ENCODE measurements around a stretch of chr2.

DNA sequence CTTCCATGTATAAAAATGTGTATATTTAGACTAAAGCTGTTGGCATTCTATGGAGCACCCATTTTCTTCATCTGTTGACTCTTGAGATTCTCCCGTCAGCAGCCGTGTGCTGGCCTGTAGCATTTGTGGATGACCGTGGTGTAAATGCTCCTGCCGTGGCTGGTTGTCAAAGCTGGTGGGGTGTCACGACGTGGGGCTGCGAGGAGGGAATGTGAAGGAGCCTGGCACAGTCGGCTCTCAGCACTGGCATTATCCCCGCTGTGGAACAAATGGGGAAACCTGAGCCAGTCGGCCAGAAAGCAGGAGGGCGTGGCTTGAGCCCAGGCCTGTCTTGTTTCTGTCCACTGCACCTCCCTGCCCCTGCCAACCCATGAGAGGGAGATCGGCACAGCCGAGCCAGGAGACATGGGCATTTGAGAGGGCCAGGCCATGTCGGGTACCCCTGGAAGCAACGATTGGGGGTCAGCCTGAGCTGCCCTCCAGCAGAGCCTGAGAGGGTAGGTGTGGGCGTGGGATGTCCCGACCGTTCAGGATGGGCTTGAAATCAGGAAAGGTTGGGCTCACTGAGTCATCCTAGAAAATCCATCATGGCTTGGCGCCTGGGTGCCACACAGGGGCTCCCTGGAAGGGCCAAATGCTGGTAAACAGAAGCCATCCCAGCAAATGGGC is 44.5 kb downstream of the PDIA6 start:
- PRO-cap = no peak

DNA sequence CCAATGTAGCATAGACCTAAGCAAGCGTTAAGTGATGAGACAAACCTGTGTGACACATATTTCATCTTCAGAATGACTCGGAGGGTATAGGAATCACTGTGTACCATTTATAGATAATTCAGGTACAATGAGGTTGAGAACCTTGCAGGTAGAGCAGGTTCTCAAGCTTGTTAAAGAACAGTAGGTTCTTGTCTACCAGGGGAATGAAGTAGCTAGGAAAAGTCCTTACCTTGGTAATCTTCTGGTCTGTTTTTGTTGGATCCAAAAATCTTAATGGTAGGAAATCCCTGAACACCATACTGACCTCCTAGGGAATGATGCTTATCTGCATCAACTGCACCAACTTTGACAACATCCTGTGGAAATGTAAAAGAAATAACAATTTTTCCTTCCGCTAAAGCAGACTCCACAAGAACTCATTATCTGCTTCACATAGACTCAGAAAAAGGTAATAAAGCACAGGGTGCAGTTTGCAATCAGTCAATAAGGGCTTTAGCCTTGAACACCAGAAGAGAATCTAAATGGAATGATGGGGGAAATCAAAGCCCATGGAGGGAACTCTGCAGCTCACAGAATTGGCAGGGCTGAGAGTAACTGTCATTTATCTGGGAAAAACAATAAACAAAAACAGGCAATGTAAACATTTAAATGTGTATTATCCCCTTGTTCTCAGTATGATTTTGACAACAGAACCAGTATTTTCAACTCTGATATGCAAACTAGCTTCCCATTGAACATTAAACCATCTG is 15.6 kb downstream of the PDIA6 start:
- PRO-cap = no peak

GRCh38 chr2:10821200-10821568 is 8.6 kb upstream of the PDIA6 start:
- PRO-cap = no peak

DNA sequence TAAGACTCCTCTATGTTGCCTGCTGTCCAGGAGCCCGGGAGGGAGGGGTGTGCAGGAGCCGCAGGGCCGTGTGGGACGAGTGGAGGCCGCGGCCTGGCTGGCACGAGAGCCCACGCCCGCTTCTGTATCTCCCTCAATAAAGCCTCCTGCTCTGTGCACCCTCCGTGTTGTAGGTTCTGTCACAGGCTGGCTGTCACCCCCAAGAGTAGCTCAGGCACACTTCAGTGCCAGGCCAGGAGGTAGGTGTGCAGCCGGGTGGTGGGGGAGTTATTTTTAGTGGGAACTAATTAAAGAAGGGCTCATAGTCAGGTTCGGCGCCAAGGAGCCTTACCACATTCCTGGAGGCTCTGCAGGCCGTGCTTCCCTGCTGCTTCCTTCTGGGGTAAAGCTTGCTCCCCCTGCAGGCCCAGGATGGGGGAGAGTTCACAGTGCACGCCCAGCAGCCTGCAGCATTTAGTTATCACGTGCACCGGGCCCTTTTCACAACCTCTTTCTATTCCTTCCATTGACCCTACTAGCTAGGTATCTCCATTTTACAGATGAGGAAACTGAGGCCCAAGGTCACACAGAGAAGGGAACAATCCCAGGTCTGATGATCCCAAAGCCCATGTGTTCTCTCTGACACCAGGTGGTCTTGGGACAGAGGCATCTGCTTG is 2.5 kb downstream of the KCNF1 start:
- PRO-cap = no peak

- PRO-cap = no peak
These were observed 42.2 kb downstream of the SLC66A3 start for GRCh38 chr2:11197301-11197975.

GRCh38 chr2:11227207-11227617 is 71.9 kb downstream of the SLC66A3 start:
- PRO-cap = no peak

DNA sequence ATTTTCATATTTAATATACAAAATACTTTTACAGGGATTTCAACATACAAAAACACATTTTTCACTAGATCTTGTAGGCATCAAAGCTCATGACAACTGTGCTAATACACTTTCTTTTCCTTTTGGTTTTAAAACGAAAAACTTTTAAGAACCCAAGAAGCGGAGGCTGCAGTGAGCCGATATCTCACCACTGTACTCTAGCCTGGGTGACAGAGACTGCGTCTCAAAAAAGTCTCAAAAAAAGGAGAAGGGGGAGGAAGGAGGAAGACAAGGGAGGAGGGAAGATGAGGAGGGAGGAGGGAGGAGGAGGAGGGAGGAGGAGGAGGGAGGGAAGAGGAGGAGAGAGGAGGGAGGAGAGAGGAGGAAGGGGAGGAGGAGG is 14.0 kb downstream of the ROCK2 start:
- PRO-cap = no peak

- PRO-cap = no peak
These were observed 3.8 kb upstream of the ROCK2 start for GRCh38 chr2:11347963-11348845.

- PRO-cap = no peak
These were observed 49.2 kb upstream of the ROCK2 start for GRCh38 chr2:11393447-11394254.

- PRO-cap = no peak
These were observed 51.9 kb upstream of the ROCK2 start for GRCh38 chr2:11396215-11396909.

DNA sequence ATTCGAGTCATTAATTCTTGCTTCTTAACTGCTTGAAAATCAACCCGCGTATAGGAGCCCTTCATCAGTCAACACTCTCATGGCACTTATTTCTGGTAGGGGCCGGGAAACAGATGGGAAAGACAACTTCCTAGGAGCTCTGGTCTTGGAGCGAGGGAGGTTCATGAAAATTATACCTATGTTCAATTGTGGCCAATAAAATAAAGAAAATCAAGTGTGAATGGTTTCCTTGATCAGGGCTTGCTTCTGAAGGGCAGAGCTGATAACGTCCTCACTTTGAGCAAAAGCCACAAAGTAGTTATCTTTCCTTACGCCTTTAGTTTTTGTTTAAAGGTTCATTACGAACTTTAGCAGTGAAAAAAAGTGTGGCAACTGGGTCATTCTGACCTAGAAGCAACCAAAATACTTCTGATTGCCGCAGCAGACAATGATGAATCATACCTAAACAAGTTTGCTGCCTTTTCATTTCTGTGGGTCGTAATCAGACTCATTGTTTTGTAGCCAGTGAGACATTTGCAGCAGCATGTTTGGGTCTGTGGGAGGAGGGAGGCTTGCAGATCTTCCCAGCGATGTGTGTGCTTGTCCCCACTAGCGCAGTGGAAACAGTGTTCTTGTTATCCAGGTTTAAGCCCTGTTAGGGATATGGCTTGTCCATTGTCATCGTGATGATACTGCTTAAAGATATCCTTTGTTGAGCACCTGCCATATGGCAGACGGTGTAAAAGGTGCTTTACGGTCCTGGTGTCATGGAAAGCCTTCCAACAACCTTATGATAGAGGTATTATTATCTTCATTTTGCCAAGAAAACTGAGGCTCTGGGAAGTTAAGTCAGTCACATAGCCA is 1.5 kb upstream of the GREB1 start:
- PRO-cap = no peak

DNA sequence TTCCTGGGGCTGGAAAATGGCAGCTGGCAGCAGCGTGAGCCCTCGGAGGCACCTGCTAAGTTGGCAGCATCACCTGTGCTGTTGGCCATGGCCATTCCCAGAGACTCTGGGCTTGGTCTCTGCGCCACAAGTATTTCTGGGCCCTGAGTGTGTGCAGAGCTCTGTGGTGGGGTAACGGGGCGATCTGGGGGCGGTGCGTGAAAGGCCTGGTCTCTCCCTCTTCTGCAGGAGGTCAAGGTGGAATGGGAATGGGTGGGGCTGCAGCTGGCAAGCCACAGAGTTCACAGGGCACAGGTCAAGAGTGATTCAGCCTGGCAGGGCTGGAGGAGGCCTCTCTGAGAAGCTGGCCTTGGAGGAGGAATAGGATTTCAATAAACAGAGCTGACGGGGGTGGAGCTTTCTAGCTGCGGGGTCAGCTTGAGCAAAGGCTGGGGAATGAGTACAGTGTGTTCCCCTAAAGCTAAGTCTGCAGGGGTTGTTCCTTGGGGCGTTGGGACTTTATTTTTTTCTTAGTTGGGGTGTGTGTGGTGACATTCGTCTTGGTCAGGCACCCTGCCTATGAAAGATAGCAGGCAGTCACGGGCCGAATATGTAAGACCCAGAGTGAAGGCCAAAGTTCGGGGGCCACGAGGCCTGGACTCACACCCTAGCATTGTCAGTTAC is 10.4 kb upstream of the NTSR2 start:
- PRO-cap = no peak

DNA sequence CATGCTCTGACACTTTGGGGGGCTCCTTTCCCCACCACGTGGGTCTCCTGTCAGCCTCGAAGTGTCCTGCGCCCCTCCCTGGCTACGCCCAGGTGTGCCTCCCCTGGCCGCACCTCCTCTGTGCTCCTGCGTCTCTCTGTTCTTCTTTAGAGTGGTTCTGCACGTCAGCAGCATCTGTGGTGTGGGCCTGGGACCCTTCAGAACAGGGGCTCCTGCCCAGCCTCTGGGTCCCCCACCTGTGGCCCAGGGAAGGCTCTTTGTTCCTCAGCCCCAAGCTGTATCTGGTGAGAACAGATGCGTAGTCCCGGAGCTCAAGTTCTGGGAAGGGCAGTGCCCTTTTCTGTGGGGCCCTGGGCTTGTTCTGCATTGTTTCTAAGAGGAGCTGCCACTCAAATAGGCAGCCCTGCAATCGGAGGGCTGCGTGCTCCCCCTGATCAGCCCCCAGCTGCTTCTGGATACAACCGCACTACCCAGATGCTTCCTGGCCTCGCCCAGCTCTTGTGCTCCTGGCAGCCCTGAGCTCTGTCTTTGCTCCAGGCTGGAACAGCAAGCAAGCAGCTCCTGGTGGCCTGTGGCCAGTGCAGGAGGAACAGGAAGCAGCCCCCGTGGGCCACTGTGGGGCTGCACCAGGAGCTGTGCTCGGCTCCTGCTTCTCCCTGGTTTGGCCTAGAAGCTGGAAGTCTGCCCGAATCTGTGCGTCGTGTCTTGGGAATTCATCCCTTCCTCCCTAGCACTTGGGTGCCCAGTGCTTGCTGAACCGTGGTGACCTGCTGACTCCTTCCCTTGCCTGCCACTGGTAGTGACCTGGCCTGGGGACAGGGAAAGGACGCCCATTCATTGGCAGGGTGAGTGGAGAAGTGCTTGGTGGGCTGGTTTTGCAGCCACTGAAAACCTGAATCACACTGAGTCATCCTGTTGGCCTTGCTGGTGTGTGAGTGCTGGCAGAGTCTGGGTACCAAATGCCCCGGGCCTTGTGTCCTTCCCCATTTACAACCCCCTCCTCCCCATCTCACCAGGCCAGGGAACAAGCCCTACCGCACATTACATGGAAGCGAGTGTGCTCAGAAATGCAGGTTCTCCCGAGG is 27.2 kb upstream of the NTSR2 start:
- PRO-cap = no peak

DNA sequence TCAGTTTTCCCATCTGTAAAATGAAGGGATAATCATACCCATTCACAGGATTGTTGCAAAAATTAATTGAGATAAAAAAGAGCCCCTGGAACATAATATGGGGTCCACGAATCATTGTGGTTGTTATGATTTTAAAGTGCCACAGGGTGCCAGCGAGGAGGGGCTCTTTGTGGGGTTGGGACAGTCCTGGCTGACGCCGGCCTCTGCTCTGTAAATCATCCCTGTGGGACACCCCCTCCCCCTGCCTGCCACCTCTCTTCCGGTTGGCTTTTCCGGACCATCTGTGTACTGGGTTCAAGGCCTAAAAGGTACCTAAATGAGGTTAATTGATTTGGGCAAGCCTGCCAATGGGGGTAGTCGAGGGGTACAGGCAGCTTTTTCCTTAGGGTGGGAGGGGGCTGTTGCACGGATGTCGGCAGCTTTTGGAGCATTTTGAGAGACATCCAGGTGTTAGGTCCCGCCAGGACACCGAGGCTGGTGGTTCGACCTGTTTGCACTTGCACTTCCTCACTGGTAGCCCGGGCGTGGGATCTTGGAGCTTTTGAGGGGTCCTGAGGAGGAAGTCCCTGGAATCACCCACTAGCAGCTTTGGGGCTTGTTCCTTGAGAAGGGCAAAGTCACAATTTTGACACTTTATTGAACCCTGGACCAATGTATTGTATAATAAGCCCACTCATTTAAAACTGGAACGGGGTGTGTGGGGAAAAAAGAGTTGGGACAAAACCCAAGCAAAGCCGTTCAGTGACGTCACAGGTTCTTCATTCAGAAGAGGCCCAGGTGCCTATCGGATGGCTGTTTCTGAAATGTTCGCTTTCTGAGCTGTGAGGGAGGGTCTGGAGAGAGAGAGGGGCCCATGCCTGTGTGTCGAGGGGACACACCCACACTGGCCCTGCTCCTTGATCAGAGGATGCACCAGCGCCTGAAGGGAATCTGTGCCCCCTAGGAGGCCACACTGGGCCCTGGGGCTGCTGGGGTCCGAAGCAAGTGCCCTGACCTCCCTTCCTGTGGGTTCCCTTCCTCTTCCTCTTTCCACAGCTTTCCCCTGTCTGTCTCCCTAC is 2.3 kb downstream of the LPIN1 start:
- PRO-cap = no peak

GRCh38 chr2:11938070-11938613 is 191.7 kb downstream of the LPIN1 start:
- PRO-cap = no peak

DNA sequence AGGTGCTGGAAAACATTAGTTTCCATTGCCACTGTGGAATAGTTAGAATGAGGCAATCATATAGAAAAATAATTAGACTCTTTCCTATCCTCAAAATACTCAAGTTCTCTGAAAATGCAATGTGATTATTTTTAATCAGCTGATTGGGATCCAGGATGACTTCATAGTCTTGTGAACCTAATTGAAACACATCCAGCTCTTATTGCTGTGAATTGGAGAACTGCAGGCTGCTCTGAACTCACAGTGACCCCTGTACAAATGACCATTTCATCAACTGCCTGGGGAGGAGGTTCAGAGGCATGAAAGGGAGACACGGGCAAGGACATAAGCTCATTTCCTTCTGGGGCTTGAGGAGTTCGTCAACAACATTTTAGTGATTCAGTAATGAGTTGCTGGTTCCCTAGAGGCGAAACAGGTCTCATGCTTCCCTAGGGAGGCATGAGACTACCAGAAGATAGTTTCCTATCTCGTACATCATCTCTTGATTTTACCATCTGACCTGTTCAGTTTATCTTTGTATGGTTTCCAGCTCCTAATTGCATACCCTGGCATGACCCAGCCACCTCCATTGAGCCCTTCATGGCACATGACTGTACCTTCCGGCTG is 422.6 kb downstream of the LPIN1 start:
- PRO-cap = no peak

GRCh38 chr2:12192640-12193205 is 446.3 kb downstream of the LPIN1 start:
- PRO-cap = no peak

GRCh38 chr2:12424873-12425319 is 291.8 kb upstream of the TRIB2 start:
- PRO-cap = no peak

GRCh38 chr2:12702386-12703308 is 14.1 kb upstream of the TRIB2 start:
- PRO-cap = no peak

DNA sequence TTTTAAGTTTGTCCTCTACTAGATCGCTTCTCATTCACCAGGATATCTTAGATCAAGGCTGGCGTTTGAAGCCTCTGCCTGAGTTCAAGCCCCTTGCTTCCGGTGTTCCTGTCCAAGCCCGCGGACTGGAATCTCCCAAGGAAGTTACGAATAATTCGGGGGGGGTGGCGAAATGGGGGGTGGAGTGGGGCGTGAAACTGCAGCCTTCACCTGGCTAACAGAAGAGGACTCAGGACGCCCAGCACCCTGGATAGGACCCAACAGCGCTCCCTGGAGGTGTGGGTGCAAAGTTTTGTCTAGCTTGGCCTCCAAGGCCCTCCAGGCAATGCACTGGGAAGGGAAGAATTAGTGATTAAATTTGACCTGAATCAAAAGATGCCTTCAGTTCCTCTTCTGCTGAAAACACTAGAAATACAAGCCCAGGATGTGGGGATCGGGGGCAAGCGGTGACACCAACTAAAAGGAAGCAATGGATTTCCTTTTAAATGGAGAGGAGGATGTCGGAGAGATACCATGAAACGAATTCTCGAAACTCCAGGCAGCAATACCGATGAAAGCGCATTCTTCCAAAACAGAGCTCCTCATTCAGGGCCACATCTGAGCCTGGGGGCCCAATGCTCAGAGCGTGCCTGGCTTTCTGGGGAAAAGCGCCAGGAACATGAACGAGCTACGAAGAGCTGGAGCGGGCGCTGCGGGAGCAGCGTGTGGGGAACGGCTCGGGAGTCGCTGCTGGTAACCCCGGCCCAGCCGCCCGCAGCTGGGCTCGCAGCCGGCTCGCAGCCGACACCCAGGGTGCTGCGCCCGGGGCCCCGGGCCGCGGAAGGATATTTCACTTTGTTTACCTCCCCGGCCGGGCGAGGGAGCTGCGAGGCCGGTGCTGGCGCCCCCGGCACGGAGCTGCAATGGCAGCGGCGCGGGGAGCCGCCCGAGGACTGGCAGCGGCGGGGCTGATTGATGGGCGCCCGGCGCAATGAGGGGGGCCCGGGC is 591 bp upstream of the TRIB2 start:
- PRO-cap = no peak

Measured in REH cell (cell line).